Neuron (in vitro differentiated cells): ENCODE measurements around the gene MTIF2.

- PRO-cap: no peak
Measured at GRCh38 chr2:54545596-54546671, 89.8 kb downstream of the SPTBN1 start.

GRCh38 chr2:54549483-54550622 is 93.7 kb downstream of the SPTBN1 start:
- PRO-cap: no peak

DNA sequence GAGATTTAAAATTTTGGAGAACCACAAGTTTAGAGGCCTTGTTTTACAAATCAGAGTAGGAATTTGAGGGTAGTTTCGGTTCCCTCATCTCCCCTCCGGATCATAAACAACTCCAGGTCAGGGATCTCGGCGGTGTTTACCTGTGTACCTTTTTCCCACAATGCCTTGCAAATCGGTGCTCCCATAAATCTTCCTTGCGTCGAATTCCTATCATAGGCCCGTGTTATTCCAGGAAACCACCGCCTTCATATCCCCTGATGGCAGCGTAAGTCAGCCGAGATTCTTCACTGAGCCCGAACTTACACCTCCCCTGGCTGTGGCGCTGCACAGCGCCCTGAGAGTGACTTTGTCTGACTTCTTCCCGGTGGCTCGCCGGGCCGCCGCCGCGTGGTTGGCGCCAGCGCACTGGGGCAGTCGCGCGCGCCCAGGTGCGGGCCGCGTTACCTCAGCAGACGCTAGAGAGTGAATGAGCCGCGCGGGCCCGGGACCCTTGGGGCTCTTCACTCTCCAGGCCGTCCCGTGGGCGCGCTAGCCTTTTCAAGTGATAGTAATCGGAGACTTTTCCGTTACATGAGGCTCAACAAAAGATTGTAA is 101.5 kb downstream of the SPTBN1 start:
- PRO-cap: bidirectional peak, plus-strand start at position 343 of the sequence, minus-strand start at position 336 of the sequence; bidirectional peak, plus-strand start at position 451 of the sequence, minus-strand start at position 468 of the sequence

DNA sequence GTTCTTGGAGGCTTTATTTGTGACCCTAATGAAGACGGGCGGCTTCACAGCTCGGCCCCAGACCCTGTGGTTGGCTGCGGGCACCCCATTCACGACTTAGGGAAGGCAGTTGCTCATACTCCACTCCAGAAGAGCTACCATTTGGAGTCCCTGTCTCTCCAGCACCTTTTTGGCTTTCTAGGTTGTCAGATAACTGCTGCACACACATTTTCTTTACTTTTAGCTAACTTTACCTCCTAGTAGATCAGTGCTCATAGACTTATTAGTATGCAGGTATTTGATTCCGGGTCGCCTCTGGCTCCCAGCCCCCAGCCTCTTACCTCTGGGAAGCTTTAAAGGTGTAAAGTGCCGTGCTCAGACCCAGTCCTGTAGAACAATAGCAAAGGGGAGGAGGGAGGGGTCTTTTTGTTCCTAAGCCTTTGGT is 102.8 kb downstream of the SPTBN1 start:
- PRO-cap: unidirectional peak, minus-strand start at position 378 of the sequence

- PRO-cap: no peak
Measured at GRCh38 chr2:54575122-54575448, 119.0 kb downstream of the SPTBN1 start.

- PRO-cap: no peak
Measured at GRCh38 chr2:54603041-54604005, 120.1 kb upstream of the EML6 start.

DNA sequence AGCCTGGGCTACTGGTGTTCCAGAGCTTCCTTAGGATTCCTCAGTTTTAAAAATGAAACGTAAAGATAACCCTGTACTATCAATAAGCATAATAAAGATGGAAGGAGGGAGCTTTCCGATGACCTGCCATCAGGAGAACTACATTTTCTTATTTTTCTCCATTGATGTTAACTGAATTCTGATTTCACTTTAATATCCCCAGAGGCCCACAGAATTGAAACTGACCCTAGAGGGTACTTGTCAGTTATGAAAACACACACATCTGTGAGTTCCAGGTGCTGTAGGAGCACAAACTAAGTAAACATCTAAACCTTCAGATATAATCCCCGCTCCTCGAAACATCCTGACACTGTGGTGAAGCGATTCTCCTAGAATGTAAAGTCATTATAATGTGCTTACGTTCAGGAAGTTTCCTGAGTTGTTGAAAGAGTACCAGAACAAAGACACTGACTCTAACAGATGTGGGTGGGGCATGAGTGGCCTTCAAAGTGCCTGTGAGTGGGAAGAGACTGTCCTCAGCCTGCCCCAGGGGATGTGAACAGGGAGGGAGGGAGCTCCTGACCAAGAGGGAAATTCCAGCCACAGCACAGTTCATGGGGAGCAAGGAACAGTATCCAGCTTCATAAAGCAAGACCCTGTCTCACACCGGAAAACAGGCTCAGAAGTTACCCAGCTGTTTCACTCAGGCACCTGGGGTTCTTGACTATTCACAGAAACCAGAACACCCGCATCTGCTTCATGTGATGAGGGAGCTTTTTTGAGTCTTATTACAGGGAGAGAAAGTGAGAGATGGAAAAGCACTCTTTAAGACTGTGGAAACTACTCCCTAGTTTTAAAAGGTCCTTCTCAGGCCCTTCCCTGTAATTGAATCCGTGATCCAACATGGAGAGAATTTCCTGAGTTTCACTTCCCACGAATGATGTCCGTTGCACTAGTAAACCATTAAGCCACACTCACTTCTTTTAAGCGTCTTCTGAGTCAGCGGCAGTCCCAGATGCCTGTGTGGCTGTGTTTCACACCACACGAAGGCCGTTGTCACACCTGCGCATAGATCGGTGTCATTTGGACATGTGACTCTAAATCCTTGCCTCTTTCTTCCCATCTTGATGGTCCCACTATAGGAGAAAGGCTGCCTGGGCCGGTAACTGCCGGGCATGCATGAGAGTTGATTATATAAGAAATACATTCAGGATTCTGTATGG is 88.7 kb upstream of the EML6 start:
- PRO-cap: no peak

GRCh38 chr2:54636397-54637095 is 86.9 kb upstream of the EML6 start:
- PRO-cap: no peak

- PRO-cap: no peak
Measured at GRCh38 chr2:54664204-54664899, 59.1 kb upstream of the EML6 start.

DNA sequence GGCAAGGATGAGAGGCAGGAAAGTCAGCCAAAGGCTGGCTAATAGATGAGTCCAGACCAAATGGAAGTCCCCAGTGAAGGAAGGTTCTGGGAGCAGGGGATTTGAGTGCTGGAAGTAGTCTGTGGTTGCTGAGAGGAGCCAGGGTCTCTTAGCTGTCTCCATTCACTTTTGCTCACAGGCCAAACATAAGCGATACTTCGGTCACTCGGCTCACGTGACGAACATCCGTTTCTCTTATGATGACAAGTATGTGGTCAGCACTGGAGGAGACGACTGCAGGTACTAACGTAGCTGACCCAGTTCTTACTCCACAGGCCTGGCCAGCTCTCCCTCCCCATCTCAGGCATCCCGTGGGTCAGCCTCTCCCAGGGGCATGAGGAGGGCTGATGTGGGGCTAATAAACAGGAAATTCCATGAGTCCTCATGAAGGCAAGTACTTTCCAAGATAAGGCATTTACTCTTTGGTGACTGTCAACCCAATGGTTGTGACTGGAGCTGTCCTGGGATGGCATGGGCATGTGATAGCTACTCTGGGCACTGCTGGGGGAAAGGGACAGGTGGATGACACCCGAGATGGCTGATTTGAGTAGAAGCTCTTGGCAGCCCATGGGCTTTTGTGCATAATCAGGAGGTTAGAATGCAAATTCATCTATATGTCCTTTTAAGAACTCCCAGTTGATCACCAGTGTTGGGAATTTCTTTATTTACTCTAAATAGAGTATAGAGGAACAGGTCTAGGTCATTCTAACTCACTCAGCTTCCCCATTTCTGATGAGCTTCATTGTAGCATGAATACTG is 81.6 kb downstream of the RTN4 start:
- PRO-cap: no peak

- PRO-cap: no peak
Measured at GRCh38 chr2:55009756-55010757, 40.2 kb downstream of the RTN4 start.

GRCh38 chr2:55045938-55047139 is 3.9 kb downstream of the RTN4 start:
- PRO-cap: no peak

DNA sequence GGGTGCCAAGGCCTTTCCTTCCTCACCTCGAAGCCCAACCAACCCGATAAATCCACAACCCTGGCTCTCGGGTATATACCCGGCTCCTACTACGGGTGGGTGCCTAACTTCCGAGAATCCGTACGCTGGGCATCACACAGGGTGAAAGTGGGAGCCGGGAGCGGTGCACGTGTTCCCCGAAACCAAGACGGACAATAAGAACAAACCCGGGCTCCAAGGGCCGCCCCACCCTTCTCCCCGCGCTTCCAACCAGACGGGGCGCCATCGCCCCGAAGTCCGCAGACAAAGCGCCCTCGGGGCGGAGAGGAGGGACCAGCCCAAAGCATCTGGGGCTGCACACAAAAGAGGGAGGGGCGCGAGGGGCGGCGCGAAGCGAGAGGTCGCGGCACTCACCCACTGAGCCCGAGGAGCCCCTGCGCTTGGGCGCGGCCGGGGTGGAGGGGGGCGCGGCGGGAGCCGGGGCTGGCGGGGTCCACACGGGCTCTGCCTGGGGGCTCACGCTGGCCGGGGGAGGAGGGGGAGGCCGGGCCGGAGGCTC is 830 bp downstream of the RTN4 start:
- PRO-cap: bidirectional peak, plus-strand start outside the sequence, minus-strand start at position 306 of the sequence

GRCh38 chr2:55061657-55062261 is 11.5 kb upstream of the RTN4 start:
- PRO-cap: no peak

DNA sequence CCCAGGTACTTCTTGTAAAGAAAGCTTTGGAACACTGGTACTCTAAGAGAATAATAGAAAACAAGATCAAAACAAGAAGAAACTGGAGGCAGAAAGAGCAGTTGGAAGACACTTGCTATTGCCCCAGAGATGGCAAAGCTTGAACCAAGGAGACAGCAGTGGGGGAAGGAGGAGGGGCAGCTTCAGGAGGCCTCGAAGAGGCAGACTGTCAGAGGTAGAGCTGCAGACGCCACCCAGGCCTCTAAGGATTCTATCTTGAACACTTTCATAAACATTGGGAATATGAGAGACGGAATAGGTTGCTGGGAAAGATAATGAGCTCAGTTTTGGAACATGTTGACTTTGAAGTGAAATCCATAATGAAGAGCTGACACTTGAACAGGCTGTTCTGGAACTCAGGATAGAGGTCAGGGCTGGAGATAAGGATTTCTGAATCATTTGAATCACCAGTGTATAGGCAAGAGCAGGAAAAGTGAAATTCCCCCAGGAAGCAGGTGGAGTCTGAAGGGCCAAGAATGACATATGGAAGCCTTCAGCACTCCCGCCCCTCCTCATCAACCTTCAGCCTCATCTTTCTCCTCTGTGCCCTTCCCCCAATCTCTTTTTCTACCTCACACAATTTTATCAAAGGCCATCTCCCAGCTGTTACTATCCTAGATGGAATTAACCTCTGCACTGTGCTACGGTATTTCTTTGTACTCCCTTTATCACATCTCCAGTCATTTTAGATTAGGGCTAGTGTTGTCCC is 47.3 kb upstream of the RTN4 start:
- PRO-cap: no peak

DNA sequence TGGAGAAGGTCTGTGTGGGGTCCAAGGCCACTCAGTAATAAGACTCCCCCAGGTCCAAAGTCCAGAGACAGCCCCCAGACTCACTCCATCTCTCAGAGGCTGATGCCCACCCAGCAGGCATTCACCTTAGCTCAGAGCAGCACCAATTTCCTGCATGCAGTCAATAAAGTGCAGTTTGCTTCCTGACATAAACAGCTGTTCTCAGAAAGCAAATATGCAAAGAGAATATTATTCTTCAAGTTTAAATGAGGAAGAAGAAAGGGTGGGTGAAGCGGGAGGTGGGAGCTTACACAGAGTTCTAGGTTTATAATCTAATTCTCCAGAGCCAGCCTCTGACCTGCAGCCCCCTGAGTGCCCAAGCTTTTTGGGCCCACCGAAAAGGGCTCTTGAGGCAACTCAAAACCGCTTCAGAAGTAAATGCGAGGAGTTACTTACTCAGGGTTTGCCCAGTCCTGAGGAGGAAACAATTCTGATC is 84.2 kb upstream of the RTN4 start:
- PRO-cap: no peak

DNA sequence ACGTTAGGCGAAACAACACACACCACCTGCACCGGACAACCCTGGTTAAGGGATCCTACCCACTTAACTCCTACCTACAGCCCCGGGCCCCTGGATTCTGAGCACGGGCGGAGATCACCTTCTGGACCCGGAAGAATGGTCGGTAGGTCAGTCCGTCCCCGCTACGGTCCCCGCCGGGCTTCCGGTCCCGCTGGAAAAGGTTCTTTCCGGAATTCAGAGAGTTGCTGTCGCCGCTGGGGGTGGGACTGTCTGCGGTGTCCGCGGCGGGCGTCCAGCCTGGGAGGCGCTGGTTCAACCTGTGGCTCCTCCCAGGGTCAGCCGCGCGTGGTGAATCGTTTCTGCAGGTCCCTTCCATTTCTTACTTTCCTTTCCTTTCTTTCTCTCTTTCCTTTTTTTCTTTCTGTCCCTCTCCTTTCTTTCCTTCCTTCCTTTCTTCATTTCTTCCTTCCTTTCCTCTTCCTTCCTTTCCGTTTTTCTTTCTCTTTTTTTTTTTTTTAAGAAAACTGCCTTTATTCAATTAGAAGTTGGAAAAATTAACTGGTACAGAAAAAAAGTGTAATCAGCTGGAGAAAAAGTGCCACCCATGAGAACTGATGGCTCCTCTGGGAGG is at the start of gene MTIF2:
Gene MTIF2, minus strand, starts transcription at position 137 of the 610 bp plus-strand sequence.
- PRO-cap: bidirectional peak, plus-strand start at position 216 of the sequence, minus-strand start at position 123 of the sequence

- PRO-cap: no peak
Measured at GRCh38 chr2:55672069-55673205, 21.2 kb downstream of the PNPT1 start.

GRCh38 chr2:57759879-57760460 is 286.6 kb upstream of the VRK2 start:
- PRO-cap: unidirectional peak, plus-strand start at chr2:57760091; bidirectional peak, plus-strand start at chr2:57760182, minus-strand start at chr2:57760154

DNA sequence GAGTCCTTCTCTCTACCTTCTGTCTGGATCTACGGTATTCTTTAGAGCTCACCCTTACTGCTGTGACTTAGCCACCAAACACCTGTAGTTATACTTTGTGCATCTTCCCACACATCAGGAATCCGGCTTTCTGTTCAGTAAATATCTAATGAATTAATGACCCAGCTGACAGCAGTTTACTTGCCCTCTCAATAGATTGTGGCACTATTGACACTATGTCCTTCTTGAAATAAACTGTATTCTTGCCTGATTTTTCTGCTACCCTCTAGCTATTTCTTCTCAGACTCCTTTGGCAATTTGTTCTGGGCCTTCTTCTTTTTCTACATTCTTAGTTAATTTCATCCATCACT is 124.0 kb upstream of the FANCL start:
- PRO-cap: no peak